Adrenal gland (tissue), 7 donors: ENCODE measurements around the genes METTL21A and CCNYL1.

DNA sequence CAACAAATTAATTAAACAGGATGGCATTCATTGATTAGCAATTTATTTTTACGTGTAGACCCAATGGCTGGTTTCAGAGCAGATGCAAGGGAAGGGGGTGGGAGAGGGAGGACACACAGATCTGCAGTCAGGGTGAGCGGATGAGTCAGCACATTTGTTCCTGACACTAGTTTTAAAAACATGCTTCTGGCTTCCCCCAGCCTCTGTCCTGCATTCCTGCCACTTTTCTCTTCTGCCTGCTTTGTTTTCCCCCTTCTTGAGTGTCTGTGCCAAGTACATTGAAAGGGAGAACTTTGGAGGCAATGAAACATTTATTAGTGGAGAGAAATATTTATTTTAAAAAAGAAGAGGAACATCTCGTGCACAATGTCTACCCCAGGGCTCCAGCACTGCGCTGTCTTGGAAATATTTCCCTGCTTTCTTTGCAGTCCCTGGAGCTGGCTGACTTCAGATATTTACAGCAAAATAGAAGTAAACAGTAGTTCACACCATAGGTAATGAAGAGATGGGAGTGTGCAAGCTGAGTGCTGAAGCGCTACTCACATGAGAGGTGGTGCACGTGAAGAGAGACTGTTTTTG lies 52.2 kb downstream of the NRP2 start:
- PRO-cap, 3 experiments: no peak in any of the 3 experiments
- RAMPAGE, long total RNA, 4 experiments: no peak in any of the 4 experiments
- RRBS: no CpG with 5 or more reads among the region's 6 CpGs

DNA sequence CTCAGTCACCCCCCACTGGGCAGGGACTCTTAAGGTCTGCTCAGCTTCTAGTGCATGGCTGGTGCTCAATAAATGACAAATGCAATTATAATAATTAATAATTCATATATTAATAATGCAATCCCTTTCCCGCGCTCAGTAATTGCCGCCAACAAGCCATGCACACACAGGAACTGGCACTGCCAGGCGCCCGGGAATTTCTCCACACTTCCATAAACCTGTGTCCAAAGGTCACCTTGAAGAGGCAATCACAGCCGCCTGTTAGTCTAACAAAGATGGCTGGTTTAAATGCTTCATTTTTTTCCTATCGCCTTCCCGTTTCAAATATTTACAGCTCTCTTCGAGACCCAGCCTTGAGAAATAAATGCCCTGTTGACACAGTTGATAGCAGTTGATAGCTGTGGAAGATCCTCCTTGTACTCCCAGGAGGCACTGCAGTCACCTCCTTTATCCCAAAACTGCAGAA lies 156.5 kb downstream of the INO80D start:
- PRO-cap, 3 experiments: no peak in any of the 3 experiments
- RAMPAGE, long total RNA, 4 experiments: no peak in any of the 4 experiments
- RRBS: no CpG with 5 or more reads among the region's 9 CpGs

DNA sequence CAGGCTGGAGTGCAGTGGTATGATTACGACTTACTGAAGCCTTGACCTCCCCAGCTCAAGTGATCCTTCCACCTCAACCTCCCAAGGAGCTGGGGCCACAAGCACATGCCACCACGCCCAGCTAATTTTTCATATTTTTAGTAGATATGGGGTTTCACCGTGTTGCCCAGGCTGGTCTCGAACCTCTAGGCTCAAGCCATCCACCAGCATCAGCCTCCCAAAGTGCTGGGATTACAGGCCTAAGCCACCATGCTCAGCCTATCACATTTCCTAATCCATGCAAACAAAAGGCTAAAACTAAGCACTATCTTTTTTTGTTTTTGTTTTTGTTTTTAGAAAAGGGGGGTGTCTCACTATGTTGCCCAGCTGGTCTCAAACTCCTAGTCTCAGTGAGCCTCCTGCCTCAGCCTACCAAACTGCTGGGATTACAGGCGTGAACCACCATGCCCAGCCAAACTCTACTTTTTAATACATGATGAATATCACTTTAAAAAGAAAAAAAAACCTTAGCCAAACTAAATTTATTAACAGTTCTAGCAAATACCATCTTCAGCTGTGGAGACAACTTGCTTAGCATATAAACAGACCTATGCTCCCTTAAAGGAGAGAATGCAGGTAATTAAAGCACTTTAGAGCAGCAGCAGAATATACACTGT lies 12.3 kb downstream of the INO80D start:
- PRO-cap, 3 experiments: no peak in any of the 3 experiments
- RAMPAGE, long total RNA, 4 experiments: no peak in any of the 4 experiments
- RRBS: no CpG with 5 or more reads among the region's 5 CpGs

DNA sequence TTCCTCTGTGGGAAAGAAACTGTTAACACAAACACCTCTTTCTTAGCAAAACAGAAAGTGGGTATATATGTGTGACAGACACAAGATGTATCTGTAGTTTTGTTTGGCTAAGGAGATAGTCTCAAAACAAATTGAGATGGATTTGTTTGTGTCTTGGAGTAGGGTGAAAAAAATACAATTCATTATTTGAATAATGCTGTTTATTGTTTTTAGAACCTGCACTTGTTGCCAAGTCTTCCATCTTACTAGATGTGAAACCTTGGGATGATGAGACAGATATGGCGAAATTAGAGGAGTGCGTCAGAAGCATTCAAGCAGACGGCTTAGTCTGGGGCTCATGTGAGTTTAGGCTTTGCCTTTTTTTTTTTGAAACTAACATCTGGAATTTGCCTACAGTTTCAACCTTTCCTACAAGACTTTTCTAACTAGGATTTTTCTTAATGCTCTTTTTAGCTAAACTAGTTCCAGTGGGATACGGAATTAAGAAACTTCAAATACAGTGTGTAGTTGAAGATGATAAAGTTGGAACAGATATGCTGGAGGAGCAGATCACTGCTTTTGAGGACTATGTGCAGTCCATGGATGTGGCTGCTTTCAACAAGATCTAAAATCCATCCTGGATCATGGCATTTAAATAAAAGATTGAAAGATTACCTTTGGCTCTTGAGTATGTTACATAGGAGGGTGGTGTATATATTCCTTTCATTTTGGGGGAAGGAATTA lies 2.7 kb downstream of the EEF1B2 start:
- PRO-cap, 3 experiments: peak in 1 of 3 experiments; most common plus-strand start position 369 of the sequence (in 1)
- RAMPAGE, long total RNA, 4 experiments: no peak in any of the 4 experiments
- RRBS: no CpG with 5 or more reads among the region's 4 CpGs

DNA sequence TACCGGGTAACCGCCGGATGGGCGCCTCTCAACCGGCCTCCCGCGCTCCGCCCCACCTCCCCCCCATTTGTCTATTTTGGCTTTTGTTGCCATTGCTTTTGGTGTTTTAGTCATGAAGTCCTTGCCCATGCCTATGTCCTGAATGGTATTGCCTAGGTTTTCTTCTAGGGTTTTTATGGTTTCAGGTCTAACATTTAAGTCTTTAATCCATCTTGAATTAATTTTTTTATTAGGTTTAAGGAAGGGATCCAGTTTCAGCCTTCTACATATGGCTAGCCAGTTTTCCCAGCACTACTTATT lies 32.4 kb upstream of the ADAM23 start:
- PRO-cap, 3 experiments: no peak in any of the 3 experiments
- RAMPAGE, long total RNA, 4 experiments: no peak in any of the 4 experiments
- RRBS: no CpG with 5 or more reads among the region's 8 CpGs

- PRO-cap, 3 experiments: peak in 1 of 3 experiments; most common plus-strand start chr2:206442939 (in 1)
- RAMPAGE, long total RNA, 4 experiments: no peak in any of the 4 experiments
- RRBS: no CpG with 5 or more reads among the region's 24 CpGs
These were observed 659 bp upstream of the ADAM23 start for GRCh38 chr2:206442596-206443150.

DNA sequence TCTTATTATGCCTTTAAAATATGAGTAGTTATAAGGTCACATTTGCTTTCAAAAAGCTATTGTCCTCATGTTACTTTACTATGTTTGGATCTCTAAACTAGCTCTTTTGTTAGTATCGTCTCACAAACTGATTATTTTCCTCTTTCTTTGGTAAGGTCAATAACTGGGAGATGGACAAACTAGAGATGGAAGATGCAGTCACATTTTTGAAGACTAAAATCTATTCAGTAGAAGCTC lies 26.0 kb downstream of the FASTKD2 start:
- PRO-cap, 3 experiments: no peak in any of the 3 experiments
- RAMPAGE, long total RNA, 4 experiments: no peak in any of the 4 experiments
- RRBS: no CpG with 5 or more reads among the region's 1 CpG

DNA sequence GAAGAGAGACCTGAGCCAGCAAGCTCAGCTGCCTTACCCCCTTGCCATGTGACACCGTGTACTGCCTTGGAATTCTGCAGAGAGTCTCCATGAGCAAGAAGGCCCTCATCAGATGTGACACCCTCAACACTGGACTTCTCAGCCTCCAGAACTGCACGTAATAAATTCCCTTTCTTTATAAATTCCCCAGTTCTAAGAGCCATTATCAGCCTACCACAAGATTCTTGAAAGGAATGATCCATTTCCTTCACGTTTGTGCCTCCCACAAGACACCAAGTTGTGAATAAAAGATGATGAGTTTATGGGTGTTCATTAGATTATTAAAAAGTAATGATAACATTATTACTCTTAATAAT lies 67.5 kb upstream of the CPO start:
- PRO-cap, 3 experiments: no peak in any of the 3 experiments
- RAMPAGE, long total RNA, 4 experiments: no peak in any of the 4 experiments
- RRBS: no CpG with 5 or more reads among the region's 3 CpGs

GRCh38 chr2:207040587-207041093 lies 101.3 kb downstream of the CPO start:
- PRO-cap, 3 experiments: no peak in any of the 3 experiments
- RAMPAGE, long total RNA, 4 experiments: no peak in any of the 4 experiments
- RRBS: no CpG with 5 or more reads among the region's 11 CpGs

DNA sequence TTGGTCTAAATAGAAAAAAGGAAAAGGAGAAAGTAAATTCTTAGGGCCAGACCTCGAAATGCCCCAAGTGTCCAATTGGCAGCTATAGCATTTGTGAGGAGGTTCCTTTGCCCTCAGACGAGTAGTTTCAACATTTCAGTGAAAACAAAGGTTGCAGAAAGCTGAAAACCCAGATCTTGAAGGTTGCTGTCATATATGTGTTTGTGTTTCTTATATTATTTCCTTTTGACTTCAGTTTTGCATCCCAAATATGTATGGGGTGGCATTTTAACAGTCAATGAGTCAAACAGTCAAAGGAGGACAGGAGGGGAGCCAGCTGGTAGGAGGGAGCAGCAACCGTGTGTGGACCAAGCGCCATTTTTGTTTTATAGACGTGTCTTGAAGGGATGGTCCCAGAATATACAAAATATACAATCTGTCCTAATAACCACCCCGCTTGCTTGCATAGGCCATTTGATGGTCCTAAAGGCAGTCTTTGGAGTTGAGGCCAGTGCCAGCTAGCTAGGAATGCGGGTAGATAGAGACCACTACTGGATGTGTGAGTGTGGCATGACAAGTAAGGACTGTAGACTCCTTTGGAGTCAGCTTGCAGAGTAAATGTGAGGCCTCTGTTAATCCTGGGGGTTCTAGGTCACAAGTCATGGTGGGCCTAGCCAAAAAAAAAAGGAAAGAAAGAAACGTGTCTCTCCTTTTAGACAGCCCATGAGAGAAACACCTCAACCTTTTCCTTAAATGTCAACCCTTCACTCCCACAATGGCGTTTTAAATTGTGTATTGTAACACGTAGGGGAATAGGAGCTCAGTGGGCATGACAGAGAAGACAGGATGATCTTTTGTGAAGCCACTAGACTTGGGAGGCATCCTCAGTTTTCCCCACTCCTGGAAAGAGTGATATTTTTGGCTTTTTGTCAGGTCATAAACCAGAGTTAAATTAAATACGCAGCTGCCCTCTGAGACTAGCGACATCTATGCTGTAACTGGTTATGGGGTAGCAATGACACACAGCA lies 86.3 kb downstream of the KLF7 start:
- PRO-cap, 3 experiments: no peak in any of the 3 experiments
- RAMPAGE, long total RNA, 4 experiments: no peak in any of the 4 experiments
- RRBS: no CpG with 5 or more reads among the region's 12 CpGs

DNA sequence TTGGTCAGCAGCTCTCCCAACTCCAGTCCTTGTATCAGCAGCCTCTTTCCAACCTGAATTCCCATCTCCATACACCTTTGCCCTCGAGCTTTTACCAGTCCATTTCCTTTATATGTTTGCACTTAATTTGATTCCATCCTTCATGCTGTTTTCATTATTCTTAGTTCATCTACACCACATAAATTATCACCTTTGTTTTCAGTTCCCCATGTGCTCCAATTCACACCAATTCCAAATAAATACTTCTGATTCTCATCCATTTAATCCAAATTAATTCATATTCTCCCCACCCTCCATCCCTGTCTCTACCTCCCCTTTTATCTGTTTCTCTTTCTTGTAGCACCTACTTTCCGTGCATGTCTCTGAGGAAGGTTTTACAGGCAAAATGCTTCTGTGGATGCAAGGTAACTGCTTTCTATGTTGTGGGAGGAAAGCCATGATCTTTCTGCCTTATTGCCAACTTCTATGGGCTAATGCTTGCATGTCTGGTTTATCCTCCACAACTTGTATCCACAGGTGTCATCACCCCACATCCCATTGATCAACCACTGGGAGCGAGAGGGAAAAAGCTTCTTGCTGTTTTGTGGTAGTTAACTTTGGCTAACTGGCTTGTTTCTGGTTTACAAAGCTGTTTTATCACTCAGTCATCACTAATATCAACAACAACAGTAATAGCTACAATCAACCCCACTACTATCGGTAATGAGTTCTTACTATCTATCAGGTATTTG lies 44.9 kb downstream of the KLF7 start:
- PRO-cap, 3 experiments: no peak in any of the 3 experiments
- RAMPAGE, long total RNA, 4 experiments: no peak in any of the 4 experiments
- RRBS: no CpG with 5 or more reads among the region's 4 CpGs

GRCh38 chr2:207135052-207135813 lies 30.5 kb downstream of the KLF7 start:
- PRO-cap, 3 experiments: no peak in any of the 3 experiments
- RAMPAGE, long total RNA, 4 experiments: no peak in any of the 4 experiments
- RRBS: no CpG with 5 or more reads among the region's 3 CpGs

DNA sequence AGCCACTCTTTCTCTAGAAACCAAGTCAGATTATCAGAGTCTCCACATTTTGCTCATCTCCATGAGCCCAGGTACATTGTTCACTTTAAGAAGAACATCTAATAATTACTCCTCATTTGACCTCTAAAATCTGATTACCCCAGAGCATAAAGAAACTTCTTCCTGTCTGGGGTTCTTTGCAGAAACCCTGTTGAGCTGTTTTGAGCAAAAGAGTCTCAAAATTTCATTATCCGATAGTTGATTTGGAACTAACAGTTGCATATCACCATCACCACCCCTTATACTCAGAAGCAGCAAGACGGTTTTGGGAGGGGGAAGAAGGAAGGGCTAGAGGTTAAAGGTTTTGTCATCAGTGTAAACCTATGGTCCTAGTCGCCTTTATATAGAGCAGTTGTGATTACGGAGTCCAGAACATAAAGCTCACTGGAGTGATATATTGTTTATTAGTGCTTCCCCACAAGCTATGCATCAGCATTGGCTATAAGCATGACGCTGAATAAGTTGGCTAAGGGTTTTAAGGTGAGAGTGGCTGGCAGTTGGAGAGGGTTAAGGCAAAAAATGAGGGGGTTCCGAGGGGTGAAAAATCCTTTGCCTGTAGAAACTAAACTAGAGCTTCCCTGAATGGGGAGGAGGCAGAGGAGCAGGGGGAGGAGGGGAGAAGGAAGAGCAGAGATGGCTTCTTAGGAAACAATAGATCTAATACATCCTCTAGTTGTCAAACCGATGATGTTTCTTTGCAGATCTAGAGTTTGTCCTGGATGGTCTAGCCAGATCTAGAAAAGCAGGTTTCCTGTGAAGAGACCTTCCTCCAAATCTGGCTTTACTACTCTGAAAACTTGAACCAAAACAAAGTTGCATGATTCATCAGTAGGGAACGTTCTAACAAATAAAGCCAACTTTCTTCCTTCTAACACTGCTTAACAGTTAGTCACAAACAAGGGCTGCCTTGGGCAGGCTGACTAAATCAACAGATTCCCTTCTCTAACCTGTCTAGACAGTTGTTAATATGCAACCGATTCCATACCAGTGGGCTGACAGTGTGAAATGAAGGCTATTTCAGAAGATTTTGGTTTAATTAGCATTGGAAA lies 2.6 kb downstream of the KLF7 start:
- PRO-cap, 3 experiments: peak in 3 of 3 experiments; most common plus-strand start position 635 of the sequence (in 1); most common minus-strand start position 816 of the sequence (in 3)
- RAMPAGE, long total RNA, 4 experiments: start-site peak on the plus strand in 3 of 4 experiments, centred at positions 911 to 992 of the sequence, 5 to 15 reads per replicate
- RRBS: no CpG with 5 or more reads among the region's 9 CpGs

DNA sequence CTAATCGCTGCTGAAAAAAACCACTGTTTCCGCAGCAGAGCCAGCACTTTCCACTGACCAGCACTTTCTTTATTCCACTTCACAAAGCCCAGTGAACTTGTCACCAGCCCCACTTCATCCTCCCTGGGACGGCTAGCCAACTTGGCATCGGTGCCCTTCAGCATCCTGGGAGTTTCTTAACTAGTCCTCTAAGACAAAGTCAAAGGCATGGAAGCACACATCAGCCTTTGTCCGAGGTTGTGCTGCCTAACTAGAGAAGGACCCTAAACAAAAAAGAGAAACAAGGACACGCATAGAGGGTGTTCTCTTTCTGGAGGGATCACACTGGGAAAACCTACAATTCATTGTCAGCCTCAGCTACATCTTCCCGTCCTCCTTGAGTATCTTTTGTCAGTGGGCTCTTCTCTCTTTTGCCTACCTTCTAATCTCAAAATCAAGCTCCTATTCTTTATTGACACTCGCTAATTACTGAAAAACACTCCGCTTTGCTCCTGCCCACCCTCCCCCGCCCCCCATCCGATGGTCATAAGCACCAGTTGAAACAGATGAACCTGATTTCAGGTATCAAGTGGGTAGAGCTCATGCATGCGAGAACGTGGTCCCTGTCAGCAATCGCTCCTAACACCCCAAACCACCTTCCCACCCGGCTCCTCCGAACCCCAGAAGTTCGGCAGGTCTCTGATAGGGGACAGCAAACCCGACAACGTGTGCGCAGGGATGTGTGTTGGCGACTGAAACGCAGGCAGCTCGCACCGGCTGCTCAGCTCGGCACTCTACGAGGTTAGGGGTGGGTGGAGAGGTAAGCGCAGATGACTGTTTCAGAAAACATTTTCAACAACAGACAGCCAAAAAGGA lies 1.0 kb downstream of the KLF7 start:
- PRO-cap, 3 experiments: peak in 3 of 3 experiments; most common plus-strand start position 554 of the sequence (in 3); most common minus-strand start position 733 of the sequence (in 3)
- RAMPAGE, long total RNA, 4 experiments: no peak in any of the 4 experiments
- RRBS: 2% methylated on average over 7 of the region's 27 CpGs

GRCh38 chr2:207513869-207514415 lies 15.8 kb upstream of the CREB1 start:
- PRO-cap, 3 experiments: no peak in any of the 3 experiments
- RAMPAGE, long total RNA, 4 experiments: no peak in any of the 4 experiments
- RRBS: no CpG with 5 or more reads among the region's 4 CpGs

- PRO-cap, 3 experiments: no peak in any of the 3 experiments
- RAMPAGE, long total RNA, 4 experiments: no peak in any of the 4 experiments
- RRBS: no CpG with 5 or more reads among the region's 10 CpGs
These were observed 1.3 kb downstream of the CREB1 start for GRCh38 chr2:207531092-207531378.

- PRO-cap, 3 experiments: peak in 3 of 3 experiments; most common plus-strand start chr2:207625591 (in 2); most common minus-strand start chr2:207625262 (in 2)
- RAMPAGE, long total RNA, 4 experiments: start-site peak on the minus strand in 4 of 4 experiments, at chr2:207625154-207625378 at its widest, 135 to 898 reads per replicate
- RRBS: 2% methylated on average over 31 of the region's 70 CpGs
These were observed at the start of gene METTL21A for GRCh38 chr2:207625020-207625631. Gene METTL21A (minus strand): TSS chr2:207625394.

DNA sequence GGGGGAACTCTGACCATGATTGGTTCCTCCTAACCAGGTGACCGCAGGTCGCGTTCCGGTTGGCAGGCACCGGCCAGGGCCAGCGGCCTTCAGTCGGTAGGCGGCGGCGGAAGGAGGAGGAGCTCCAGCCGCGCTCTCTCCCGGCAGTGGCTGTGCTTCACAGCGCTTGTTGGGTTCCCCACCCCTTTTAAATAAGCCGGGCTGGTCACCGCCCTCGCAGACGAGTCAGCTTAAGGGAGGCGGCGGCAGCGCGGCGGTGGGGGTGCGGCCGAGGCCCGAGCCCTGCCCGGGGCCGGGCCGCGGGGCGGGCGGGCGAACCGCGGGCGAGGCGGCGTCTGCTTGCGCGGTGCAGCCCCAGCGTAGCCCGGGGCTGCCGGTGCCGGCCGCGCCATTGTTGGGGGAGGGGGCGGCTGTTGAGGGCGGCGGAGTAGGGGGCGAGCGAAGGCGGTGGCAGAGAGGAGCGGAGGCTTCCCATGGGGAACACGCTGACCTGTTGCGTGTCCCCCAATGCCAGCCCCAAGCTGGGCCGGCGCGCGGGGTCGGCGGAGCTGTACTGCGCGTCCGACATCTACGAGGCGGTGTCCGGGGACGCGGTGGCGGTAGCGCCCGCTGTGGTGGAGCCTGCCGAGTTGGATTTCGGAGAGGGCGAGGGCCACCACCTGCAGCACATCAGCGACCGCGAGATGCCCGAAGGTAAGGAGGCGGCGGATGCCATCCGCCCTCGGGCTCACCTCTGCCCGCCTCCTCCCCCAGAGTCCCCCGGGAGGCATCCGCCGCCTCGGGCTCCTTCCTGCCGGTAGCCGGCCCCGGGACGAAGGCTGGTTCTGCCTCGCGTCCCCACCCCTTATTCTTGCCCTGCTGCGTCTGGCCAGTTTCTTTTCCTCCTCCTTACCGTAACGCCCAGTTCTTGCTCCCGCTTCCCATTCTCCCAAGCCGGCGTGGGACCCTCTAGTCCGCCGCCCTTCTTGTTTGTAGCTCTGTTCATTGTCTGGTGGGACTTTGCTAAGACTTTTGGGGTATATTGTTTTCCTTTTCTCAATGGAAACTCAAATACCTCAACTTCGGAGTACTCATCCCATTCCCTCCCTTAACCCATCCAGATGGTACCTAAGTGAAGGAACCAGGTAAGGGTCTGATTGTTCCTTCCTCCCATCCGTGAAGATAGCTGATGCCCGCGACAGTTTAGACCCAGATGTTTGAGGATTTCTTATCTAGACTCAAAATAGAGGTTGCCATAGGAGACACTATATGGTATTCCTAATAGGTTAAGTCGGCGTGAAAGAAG lies at the start of gene CCNYL1:
TSS of gene CCNYL1 (plus strand) at position 217 of the 1,285 bp plus-strand sequence.
- PRO-cap, 3 experiments: peak in 3 of 3 experiments; most common plus-strand start position 217 of the sequence (in 2); most common minus-strand start position 820 of the sequence (in 3)
- RAMPAGE, long total RNA, 4 experiments: start-site peak on the plus strand in 2 of 4 experiments, centred at positions 362 to 514 of the sequence, 12 to 42 reads per replicate
- RRBS: under 1% methylated on average over 49 of the region's 108 CpGs

DNA sequence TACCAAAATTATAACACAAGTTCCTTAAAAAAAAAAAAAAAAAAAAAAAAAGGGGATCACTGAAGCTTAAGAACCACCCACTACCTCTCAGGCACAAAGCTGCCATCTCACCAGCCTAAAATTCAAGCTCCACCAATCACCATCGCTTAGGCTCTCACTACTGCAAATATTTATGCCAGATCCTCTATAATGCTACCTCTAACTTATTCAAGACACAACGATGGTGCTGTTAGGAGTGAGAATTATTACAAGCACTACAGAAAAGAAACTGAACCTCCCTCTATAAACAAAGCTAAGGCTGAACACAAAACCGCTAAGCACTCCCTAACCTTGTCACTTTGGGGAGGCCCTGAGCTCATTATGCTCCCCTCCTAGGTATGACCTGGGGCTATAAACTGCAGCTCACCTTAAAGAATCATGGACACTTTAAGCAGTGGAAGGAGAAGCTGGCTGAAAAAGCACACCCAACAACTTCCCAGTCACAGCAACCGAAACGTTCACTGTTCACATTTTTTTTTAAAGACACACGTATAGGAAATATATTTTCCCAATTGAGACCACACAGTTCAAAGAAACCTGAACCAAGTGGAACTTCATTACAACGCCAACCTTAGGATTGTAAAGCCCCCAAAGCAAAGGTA lies 3.5 kb downstream of the FZD5 start:
- PRO-cap, 3 experiments: no peak in any of the 3 experiments
- RAMPAGE, long total RNA, 4 experiments: no peak in any of the 4 experiments
- RRBS: no CpG with 5 or more reads among the region's 7 CpGs

DNA sequence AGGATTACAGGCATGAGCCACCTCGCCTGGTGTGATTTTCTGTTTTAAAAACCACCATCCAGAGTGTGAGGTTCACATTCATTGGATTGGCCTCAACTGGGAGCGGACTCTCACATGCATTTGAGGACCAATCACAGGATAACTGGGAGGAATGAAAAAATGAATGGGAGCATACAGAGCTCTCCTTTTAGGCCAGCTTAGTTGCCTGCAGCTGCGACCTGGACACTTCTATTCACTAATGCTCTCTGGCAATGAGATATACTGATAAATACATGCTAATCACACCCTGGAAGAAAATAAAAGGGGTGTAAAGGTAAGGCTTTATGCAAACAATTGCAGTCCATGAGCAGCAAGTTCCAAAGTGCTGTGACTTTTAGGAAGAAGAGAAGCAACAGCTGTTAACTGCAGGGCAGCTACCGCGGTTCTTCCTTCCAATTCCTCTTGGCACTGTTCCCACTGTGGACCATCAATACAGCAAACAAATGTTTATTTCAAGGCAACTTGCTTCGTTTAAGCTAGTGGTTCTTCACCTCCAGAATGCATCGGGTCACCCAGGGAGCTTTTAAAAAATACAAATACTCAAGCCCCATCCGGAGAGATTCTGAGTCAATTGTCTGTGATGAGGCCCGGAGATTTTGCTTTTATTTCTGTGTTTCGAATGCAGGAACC lies 49.6 kb upstream of the FZD5 start:
- PRO-cap, 3 experiments: no peak in any of the 3 experiments
- RAMPAGE, long total RNA, 4 experiments: no peak in any of the 4 experiments
- RRBS: no CpG with 5 or more reads among the region's 10 CpGs